ENCODE measurements around a stretch of chr3.

GRCh38 chr3:172094579-172095242 is 55.3 kb downstream of the FNDC3B start:
- PRO-cap, 4 experiments: no peak in any of the 4 experiments
- RAMPAGE, long total RNA, 2 experiments: start-site peak on the plus strand in 1 of 2 experiments, at chr3:172094670-172094901 at its widest, 11 reads per replicate
- RRBS: no CpG with 5 or more reads among the region's 4 CpGs

DNA sequence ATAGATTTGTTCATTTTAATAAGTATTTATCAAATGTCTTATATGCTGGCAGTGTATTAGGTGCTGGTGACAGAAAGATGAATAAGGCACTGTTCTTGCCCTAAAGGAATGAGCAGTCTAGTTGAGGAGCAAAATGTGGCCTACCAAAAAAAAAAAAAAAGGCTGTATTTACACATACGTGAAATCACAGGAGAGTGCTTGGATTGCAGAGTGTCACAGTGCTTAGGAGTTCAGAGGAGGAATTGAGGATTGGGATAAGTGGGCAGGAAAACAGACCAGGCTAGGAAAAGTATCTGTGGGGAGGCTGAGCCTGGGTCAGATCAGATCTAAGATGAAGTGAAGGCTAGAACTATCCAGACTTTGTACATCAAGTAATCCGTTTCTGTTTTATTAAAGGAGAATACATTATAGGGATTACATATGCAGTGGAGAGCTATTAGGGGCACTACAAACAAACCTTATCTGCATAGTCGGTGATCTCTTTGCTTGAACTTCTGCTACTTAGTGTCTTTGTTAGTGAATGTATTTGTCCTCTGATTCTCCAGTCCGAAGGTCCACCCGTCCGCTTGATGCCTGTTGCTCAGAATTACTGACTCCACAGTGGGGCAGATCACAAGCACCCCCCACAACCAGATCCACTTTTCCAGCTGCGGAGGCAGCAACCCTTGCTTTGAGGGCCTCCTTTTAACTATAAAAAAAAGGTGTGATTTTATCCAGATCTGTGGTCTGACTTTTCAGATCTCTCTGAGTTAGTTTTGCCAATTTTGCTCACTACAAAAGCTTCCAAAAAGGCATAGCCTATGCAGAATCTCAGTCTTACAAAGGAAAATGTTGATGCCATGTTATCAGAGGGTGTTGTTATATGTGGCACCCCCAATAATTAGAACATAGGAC is 80.1 kb downstream of the FNDC3B start:
- PRO-cap, 4 experiments: no peak in any of the 4 experiments
- RAMPAGE, long total RNA, 2 experiments: no peak in any of the 2 experiments
- RRBS: no CpG with 5 or more reads among the region's 7 CpGs

- PRO-cap, 4 experiments: peak in 1 of 4 experiments; most common minus-strand start chr3:172160250 (in 1)
- RAMPAGE, long total RNA, 2 experiments: start-site peak on the plus strand in 1 of 2 experiments, at chr3:172160222-172160912 at its widest, 5 to 8 reads per replicate
- RRBS: no CpG with 5 or more reads among the region's 6 CpGs
These were observed 121.0 kb downstream of the FNDC3B start for GRCh38 chr3:172160049-172161034.

DNA sequence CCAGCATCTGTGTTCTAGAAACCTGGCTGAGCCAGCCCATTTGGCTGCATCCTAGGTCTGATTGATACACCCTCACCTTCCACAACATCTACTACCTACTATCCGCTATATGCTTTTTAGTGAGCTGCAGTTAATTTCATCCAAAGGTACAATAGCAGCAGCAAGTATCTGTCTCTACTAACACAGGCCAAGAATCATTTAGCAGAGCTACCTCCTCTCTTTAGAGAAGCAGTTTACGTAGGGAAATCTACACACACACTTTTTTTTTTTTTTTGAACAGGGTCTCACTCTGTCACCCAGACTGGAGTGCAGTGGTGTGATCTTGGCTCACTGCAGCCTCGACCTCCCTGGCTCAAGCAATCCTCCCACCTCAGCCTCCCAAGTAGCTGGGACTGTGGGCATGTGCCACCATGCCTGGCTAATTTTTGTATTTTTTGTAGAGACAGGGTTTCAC is 181.3 kb downstream of the GHSR start:
- PRO-cap, 4 experiments: no peak in any of the 4 experiments
- RAMPAGE, long total RNA, 2 experiments: no peak in any of the 2 experiments
- RRBS: no CpG with 5 or more reads among the region's 3 CpGs

DNA sequence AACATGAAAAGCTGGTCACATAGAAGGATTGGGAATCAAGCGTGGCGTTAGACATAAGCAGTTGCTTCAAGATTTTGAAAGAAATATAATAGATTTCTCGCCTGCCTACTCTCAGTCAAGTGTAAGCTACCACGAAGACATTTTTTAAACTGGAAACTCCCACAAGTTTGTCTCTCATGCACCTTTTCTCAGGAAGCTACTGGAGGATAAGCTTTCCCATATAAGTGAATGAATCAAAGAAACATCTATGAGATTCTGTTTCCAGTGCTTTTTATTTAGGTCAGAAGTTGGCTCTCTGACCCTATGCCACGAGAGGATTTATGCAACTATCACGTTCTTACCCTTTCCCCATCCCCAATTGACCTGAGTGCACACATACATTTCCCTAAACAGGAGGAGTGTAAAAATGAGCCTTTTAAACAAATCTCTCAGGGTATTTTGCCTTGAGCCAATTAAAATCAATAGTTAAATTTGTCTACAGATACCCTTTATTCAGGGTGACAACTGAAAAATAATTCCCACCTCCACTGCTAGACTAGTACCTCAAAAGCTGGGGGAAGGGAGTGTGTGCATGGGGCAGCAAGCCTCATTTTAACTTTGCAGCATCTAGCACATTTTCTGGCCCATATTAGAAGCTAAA is 45.0 kb downstream of the GHSR start:
- PRO-cap, 4 experiments: no peak in any of the 4 experiments
- RAMPAGE, long total RNA, 2 experiments: no peak in any of the 2 experiments
- RRBS: no CpG with 5 or more reads among the region's 6 CpGs

DNA sequence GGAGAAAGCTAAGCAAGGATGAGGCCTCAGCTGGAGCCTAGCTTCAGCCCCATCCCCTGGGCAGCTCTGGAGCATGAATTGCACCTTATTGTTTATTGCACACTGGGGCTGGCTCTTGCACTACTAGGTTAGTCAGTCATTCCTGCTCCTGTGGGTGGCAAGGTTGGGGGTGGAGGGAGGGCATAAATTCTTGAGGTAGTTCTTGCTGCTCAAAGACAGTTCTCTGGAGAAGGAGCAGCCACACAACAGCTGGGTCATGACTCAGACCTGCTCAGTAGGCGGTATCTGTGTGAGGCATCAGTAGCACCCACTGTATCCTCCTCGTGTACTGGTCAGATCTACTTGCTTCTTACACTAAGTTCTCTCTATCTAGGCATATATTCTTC is 27.2 kb upstream of the TNFSF10 start:
- PRO-cap, 4 experiments: no peak in any of the 4 experiments
- RAMPAGE, long total RNA, 2 experiments: no peak in any of the 2 experiments
- RRBS: no CpG with 5 or more reads among the region's 2 CpGs

- PRO-cap, 4 experiments: no peak in any of the 4 experiments
- RAMPAGE, long total RNA, 2 experiments: no peak in any of the 2 experiments
- RRBS: no CpG with 5 or more reads among the region's 7 CpGs
These were observed 72.8 kb upstream of the TNFSF10 start for GRCh38 chr3:172595973-172596437.

DNA sequence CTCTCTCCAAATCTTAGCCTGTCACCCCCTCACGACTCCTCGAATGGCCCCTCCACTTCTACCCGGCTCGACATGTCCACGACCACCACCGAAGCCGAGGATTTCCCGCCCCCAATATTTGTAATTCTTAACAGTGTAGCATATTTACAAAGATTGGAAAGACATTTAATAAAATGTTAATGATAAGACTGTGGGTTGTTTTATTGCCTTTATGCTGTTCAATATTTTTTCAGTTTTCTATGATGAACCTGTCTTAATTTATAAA is 80.8 kb upstream of the TNFSF10 start:
- PRO-cap, 4 experiments: no peak in any of the 4 experiments
- RAMPAGE, long total RNA, 2 experiments: no peak in any of the 2 experiments
- RRBS: no CpG with 5 or more reads among the region's 8 CpGs

DNA sequence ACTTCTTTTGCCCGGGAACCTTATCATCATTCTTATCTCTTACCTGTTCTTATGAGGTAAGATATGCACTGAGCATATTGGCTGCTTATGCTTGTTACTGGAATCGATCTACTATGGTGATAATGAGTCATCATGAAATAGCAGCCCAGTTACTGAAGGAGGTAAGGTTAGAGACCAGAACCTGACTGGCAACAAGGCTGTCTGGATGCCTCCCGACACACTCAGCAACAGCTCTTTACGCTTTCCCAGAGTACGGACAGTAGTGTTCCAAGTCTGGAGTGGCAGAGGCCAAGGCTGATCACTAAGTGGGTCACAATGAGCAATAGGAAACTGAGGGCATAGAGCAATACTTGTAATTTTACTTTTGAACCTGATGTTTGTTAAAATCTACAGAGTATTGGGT is 314.1 kb downstream of the NLGN1 start:
- PRO-cap, 4 experiments: no peak in any of the 4 experiments
- RAMPAGE, long total RNA, 2 experiments: no peak in any of the 2 experiments
- RRBS: no CpG with 5 or more reads among the region's 5 CpGs

DNA sequence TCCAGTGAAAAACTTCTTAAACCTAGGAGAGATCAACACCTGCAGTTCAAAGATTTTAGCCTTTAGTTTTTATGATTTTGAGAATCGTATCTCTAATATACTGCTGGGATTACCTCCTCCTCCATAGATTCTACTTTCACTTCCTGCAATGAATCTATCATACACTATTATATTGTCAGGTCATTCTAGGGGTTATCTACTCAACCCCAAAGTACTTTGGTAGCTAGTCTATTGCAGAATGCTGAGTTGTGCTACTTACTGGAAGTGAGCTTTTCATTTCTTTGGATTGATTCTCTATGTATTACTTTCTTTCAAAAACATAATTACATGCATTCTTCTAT is 1026.7 kb downstream of the TBL1XR1 start:
- PRO-cap, 4 experiments: no peak in any of the 4 experiments
- RAMPAGE, long total RNA, 2 experiments: no peak in any of the 2 experiments
- RRBS: no CpG with 5 or more reads among the region's 1 CpG

GRCh38 chr3:176326618-176327488 is 870.4 kb downstream of the TBL1XR1 start:
- PRO-cap, 4 experiments: no peak in any of the 4 experiments
- RAMPAGE, long total RNA, 2 experiments: no peak in any of the 2 experiments
- RRBS: no CpG with 5 or more reads among the region's 16 CpGs

- PRO-cap, 4 experiments: peak in 3 of 4 experiments; most common minus-strand start chr3:176950957 (in 3)
- RAMPAGE, long total RNA, 2 experiments: no peak in any of the 2 experiments
- RRBS: no CpG with 5 or more reads among the region's 2 CpGs
These were observed 246.6 kb downstream of the TBL1XR1 start for GRCh38 chr3:176950721-176951055.

- PRO-cap, 4 experiments: no peak in any of the 4 experiments
- RAMPAGE, long total RNA, 2 experiments: no peak in any of the 2 experiments
- RRBS: no CpG with 5 or more reads among the region's 3 CpGs
These were observed 173.3 kb downstream of the TBL1XR1 start for GRCh38 chr3:177024003-177024444.

GRCh38 chr3:177357833-177358233 is 160.6 kb upstream of the TBL1XR1 start:
- PRO-cap, 4 experiments: no peak in any of the 4 experiments
- RAMPAGE, long total RNA, 2 experiments: no peak in any of the 2 experiments
- RRBS: no CpG with 5 or more reads among the region's 4 CpGs

DNA sequence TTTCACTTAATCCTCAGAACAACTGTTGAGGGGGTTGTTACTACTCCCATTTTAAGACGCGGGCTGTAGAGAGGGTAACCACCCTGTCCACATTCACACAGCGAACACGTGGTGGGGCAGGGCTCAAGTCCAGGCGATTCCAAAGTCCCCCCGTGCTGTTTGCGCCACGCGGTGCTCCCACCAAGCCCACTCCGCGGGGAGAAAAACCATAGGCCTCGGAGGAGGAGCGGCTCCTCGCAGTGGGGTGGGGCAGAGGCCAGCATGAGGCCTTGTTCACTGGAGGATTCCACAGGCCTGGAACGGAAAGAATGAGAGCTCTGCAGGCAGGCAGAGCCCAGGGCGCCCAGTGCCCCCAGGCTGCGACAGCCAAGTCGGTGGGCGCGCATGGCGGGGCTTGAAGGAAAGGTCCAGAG is 161.7 kb upstream of the TBL1XR1 start:
- PRO-cap, 4 experiments: no peak in any of the 4 experiments
- RAMPAGE, long total RNA, 2 experiments: no peak in any of the 2 experiments
- RRBS: no CpG with 5 or more reads among the region's 21 CpGs

GRCh38 chr3:177394215-177394632 is 196.9 kb upstream of the TBL1XR1 start:
- PRO-cap, 4 experiments: no peak in any of the 4 experiments
- RAMPAGE, long total RNA, 2 experiments: no peak in any of the 2 experiments
- RRBS: no CpG with 5 or more reads among the region's 18 CpGs

DNA sequence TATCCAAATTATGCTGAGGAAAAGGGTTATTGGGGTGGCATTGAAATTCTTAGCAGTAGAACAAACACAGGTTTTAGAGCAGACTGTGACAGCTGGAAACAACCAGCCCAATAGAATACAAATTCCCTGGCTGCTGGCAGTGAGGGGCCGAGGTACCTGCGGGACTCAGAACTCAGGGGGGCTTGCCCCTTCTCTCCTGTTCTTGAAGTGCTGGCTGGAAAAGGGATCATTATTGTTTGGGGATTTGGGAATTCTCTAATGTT is 338.5 kb upstream of the TBL1XR1 start:
- PRO-cap, 4 experiments: no peak in any of the 4 experiments
- RAMPAGE, long total RNA, 2 experiments: no peak in any of the 2 experiments
- RRBS: no CpG with 5 or more reads among the region's 2 CpGs

- PRO-cap, 4 experiments: no peak in any of the 4 experiments
- RAMPAGE, long total RNA, 2 experiments: no peak in any of the 2 experiments
- RRBS: no CpG with 5 or more reads among the region's 5 CpGs
These were observed 626.8 kb upstream of the TBL1XR1 start for GRCh38 chr3:177823966-177824517.

DNA sequence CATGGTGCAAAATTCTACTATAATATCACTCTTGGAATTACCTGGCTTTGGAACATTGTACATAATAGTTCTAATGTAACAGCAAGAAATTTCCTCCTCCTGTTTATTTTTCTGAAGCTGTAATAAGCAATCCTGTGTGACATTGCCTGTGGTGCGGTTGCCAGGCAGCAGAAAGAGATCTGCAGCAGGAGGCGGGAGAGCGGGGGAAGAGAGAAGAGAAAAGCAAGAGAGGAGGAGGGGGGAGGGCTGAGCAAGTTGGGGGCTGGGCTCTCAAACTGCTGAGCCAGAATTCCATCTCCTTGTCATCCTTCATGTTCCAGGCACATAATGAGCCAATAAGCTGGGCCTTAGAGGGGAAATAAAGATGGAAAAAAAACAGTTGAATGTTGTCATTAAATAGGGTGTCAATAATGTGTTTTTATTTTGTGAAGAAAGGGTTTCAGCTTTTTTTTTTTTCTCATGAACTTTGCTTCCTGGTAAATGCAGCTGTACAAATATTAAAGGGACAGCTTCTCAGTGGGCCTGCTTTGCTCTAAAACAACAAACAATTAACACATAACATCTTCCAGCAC is 451.3 kb upstream of the KCNMB2 start:
- PRO-cap, 4 experiments: no peak in any of the 4 experiments
- RAMPAGE, long total RNA, 2 experiments: no peak in any of the 2 experiments
- RRBS: no CpG with 5 or more reads among the region's 3 CpGs

DNA sequence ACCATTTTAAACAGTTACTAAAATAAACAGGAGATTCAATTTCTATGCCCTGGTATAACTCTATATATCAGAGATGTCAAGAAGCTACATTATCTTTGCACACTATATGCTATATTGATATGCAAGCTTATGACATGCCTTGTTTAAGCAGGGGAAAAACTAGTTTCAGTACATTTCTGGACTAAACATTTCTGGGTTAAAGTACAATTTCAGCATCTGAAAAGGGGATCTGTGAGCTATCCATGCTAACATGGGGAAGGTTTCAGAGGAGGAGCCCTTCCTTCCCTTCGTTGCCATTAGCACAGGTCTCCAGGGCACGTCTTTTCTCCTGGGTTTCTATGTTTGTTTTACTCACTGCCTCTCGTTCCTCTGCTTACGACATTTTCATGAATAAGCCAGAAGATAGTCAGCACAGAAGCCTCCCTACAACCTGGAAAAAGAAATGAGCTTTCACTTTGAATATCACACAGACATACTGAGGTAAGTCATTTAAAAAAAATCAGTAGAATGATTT is 117.3 kb upstream of the KCNMB2 start:
- PRO-cap, 4 experiments: no peak in any of the 4 experiments
- RAMPAGE, long total RNA, 2 experiments: start-site peak on the plus strand in 1 of 2 experiments, centred at position 371 of the sequence, 8 reads per replicate
- RRBS: no CpG with 5 or more reads among the region's 4 CpGs